Frontal cortex (tissue), 2 donors: ENCODE measurements around the gene ABCA9.

GRCh38 chr17:67945344-67946299 is 50.6 kb downstream of the C17orf58 start:
- RAMPAGE, long total RNA = no peak

DNA sequence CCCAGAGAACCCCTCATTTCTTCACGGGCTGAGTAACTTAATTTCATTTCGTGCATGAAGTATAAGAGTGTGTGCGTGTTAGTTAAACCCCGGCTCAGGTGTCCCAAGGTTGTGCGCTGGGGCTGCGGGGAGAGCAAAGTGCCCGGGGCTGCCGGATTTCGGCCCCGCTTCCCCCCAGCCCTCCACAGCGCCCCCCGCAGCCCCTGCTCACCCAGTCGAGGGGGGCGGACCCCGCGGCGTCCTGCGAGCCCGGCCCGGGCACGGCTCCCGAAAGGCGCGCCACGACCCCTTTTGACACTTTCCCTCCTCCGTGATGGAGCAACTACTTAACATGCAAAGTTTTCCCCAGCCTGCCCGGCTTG is 756 bp downstream of the C17orf58 start:
- RAMPAGE, long total RNA = no peak

DNA sequence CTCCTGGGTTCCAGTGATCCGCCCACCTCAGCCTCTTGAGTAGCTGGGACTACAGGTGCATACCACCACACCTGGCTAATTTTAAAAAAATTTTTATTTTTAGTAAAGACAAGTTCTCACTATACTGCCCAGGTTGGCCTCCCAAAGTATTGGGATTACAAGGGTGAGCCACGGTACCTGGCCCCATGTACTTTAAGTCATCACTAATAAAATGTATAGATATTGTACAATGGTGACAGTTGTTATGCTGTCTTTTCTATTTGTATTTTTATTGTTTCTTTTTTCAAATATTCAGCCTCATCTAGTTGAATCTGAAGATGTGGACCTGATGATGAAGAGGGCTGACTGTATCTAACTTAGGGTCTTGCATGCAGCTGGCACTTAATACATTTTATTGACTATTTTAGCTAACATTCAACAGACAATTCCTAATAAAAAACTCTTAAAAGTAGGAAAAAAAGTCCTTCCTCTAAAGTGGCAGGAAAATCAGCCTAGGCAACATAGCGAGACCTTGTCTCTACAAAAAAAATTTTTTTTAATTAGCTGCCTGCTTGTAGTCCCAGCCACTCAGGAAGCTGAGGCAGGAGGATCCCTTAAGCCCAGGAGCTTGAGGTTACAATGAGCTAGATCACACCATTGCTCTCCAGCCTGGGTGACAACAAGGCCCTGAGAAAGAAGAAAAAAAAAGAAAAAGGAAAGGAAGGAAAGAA is 88.0 kb downstream of the KPNA2 start:
- RAMPAGE, long total RNA = no peak

DNA sequence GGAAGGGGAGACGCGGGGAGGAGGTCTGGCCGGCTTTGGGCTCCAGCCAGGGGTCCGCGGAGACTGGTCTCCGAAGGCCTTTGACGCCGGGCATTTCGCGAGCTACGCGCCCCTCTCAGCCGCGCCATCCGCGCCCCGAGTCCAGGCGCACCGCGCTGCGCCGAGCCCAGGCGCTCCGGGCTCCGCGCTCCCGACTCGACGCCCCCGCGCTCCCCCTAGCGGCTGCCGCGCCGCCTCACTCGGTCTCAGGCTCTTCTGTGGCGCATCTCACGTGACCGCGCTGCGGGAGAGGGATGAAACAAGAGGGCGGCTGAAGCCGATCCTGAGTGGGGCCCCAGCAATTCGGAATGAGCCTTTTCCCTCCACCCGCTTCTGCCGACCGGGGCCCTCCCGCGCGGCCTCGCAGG is 42.6 kb upstream of the AMZ2 start:
- RAMPAGE, long total RNA = no peak

- RAMPAGE, long total RNA = no peak
Observed at GRCh38 chr17:68228546-68229306, 19.1 kb upstream of the AMZ2 start.

GRCh38 chr17:68440991-68441602 is 16.2 kb downstream of the WIPI1 start:
- RAMPAGE, long total RNA = no peak

GRCh38 chr17:68456262-68457013 is 858 bp downstream of the WIPI1 start:
- RAMPAGE, long total RNA = no peak

GRCh38 chr17:68515334-68515783 is 3.1 kb downstream of the PRKAR1A start:
- RAMPAGE, long total RNA = no peak

GRCh38 chr17:68597834-68598293 is 3.3 kb downstream of the FAM20A start:
- RAMPAGE, long total RNA = no peak

GRCh38 chr17:68598424-68599013 is 2.6 kb downstream of the FAM20A start:
- RAMPAGE, long total RNA = no peak

GRCh38 chr17:69004186-69005288 is 49.3 kb upstream of the ABCA8 start:
- RAMPAGE, long total RNA = no peak

- RAMPAGE, long total RNA = no peak
Observed at GRCh38 chr17:69027298-69027781, 33.4 kb downstream of the ABCA9 start.

DNA sequence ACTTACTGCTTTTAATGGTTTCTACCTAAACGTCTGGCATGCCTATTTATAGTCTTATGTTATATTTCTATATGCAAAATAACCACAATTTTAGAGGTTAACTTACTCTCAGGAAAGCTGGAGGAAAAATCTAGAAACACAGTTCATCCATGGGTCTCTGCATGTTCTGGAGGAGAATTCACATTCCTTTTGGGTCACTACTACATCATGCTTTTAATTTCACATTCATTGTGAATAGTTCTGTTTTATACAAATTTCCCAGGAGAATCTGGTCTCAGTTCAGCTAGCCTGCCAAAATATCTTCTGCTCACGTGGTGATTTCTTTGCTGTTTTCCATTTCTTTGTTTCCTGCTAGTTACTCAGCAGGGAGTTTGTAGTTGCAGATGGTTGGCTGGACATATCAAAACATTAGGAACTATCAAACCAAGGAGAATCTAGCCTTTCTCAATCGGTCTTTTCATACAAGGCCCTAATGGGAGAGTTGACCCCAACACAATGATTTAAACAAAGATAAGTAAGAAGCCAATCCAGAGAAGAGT is at the start of gene ABCA9:
Gene ABCA9, minus strand, starts transcription at position 168 of the 539 bp plus-strand sequence.
- RAMPAGE, long total RNA = no peak

DNA sequence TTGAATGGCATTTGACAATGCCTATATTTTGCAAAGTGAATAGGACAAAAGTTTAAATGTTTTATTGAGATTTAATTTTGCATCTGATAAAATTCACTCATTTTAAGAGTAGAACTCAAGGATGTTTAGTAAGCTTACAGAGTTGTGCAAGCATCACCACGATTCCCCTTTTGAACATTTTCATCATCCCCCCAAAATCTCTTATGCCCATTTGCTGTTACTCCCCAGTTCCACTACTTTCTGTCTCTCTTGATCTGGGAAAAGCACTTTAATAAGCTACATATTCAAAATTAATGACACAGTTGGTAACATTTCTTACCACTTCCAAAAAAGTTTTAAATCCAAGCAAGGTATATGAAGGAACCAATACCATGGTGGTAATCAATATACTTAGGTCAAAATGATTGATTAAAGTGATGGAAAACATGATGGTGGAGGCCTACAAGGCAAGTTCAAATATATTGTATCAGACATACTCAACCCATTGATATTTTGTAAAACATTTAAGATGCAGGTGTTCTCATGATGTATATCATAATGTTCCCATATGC is 30.2 kb upstream of the ABCA9 start:
- RAMPAGE, long total RNA = no peak

GRCh38 chr17:69175664-69176216 is 34.0 kb upstream of the ABCA6 start:
- RAMPAGE, long total RNA = no peak

- RAMPAGE, long total RNA = no peak
Observed at GRCh38 chr17:69322971-69323828, 3.7 kb downstream of the ABCA5 start.

GRCh38 chr17:69357615-69358242 is 30.8 kb upstream of the ABCA5 start:
- RAMPAGE, long total RNA = no peak

DNA sequence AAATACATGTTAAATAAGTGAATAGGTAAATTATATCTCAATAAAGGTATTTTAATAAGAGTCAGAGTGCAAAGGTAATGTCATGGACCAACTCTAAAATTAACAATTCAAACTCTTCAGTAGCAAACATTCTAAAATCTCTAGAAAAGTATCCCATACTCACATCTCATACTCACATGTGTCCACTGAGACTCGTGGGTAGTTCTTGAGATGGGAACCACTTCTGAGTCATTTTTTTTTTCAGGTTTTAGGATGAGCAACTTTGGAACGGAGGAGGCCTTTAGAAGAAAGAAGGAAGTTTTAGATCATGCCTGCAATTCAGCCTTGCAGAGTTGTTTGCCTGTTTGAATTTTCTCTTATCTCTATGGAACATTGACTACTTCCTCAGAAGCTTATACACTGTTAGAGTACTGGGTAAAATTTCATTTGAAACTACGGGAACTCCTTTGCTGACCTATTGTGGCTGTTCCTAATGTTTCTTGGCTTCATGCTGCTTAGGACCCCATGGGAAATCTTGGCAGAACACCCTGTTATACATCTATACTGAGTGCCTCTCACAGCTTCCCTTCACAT is 70.7 kb downstream of the MAP2K6 start:
- RAMPAGE, long total RNA = no peak

DNA sequence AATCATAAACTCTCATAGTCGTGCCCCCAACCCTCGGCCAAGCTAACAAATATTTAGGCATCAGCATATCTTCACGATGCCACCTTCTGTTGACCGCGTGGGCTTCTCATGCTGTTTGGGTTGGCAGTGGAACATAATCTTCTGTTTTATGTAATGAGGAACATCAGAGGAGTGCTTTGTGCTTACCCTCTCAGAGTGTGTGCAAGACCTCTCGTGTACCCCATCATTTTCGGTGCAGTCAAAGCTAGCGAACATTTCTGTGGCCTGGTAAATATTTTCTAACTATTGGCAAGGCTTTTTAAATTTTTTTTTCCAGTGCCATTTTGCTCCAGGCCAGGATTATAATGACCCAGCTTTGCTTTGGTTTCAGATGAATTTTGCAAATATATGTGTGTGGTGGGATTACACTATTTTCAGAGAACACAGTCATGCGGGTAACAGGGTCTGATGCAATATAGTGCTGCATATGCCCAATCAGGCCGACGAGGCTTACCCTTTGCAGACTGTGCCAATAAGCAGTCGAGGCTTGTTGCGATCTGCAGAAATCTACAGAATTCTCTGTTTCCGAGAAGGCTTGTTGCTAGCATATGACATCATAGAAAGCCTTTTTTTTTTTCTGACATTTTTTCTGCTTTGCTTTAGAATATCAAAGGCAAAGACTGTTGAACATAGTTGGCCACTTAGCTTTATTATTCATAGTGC is 86.9 kb downstream of the MAP2K6 start:
- RAMPAGE, long total RNA = no peak

DNA sequence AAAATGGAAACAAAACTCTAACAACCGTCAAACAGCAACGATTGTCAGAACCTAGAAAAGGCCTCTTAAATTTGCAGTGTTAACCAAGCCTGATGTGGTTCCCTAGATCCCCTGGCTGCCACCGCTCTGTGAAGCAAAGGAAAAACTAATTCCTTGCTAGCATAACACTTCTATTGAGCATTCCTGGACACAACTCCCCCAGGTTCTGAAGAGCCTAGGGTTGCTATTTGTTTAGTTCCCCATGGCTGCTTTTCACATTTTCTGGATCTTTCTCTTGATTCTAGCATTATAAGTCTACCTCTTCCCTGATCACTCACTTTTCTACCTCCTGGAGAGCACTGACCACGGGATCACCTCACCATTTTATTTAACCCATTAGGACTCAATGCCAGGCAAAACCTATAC is 791 bp upstream of the KCNJ16 start:
- RAMPAGE, long total RNA = no peak